Smooth muscle cell (in vitro differentiated cells): ENCODE data around the genes DENND6B, SCO2 and ODF3B.

DNA sequence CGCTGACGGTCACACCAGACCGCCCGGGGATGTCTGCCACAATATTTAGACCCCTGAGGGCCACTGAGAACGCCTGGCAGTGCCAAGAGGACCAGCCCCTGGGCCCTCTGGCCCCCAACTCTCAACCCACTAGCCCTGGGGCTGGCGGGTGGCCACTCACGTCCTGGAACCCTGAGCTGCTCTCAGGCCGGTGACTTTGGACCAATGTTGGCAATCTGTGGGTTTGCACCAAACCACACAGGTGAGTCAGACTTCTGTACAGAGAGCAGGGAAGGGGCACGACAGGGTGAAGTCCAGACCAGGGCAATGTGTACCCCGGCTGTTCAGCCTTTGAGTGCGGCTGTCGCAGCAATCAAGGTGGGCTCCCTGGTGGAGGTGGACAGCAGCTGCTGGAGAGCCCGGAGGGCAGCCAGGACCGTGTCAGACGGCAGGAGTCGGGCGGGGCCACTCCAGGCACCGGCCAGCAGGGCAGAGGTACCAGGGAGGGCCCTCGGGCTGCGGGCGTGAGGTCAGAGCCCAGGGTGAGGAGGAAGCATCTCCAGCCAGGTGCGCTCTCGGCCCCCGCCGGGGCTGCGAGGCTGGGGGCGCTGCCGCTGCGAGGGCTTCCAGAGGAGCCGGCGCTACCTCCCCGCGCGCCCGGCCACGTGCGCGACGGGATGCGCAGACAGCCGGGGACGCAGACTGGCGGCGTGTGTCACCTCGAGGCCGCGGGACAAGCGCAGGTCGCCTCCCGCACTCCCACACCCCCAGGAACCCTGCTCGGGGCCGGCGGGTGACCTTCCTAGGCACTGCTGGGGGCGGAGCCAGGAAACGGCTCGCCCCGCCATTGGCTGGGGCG, 803 bp upstream of the PIM3 start:
- RAMPAGE, long total RNA = no peak

DNA sequence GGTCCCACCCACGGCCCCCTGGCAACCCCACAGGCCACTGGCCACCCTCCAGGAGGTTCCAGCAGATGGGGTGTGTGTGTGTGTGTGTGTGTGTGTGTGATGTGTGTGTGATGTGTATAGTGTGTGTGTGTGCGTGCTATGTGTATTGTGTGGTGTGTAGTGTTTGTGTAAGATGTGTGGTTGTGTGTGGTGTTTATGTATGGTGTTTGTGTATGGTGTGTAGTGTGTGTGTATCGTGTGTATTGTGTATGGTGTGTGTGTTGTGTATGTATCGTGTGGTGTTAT, 12.1 kb downstream of the PIM3 start:
- RAMPAGE, long total RNA = no peak

- RAMPAGE, long total RNA = no peak
Measured at GRCh38 chr22:50194664-50195469, 5.9 kb upstream of the SELENOO start.

GRCh38 chr22:50217898-50219065, 17.5 kb downstream of the SELENOO start:
- RAMPAGE, long total RNA = no peak

DNA sequence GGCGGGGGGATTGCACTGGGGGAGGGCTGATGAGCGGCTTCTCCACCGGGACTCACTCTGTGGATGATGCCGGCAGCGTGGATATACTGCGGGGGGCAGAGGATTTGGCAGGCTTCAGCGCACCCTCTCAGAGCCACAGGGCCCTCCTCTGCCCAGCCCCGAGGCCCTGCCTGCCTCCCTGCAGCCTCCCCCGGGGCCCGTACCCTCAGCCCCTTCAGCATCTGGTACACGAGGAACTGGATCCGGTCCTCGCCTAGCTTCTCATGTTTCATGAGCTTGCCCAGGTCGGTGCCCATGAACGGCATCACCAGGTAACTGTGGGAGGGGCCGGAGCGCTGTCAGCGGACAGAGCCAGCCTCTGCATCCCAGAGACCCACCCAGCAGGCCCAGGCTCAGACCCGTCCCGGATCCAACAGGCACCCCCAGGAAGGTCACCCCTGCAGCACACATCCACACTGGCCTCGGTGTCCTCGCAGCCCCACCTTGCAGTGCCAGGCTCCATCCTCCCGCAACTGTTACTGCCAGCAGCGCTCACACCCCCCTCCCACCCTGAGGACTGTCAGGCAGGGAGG, 4.5 kb downstream of the MAPK12 start:
- RAMPAGE, long total RNA = no peak

DNA sequence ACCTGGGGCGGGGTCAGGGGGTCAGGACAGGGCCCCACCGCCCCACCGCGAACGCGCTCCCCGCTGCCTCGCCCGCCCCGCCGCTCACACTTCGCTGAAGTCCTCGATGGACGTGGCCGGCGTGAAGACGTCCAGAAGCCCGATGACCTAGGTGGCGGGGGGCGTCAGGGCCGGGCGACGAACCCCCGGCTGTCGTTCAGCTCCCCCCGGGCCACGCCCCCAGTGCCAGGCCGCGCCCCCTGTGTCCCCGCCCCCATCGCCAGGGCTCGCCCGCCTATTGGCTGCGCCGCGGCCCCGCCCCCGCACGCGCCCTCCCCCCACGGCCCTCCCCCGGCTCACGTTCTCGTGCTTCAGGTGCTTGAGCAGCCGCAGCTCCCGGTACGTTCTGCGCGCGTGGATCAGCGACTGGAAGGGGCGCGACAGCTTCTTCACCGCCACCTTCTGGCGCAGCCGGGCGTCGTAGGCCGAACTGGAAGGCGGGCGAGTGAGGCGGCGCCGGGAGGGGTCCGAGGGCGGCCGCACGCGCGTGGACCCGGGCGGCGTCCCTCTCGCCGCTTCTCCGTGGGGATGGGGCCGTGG, 2.6 kb downstream of the MAPK11 start:
- RAMPAGE, long total RNA = no peak

DNA sequence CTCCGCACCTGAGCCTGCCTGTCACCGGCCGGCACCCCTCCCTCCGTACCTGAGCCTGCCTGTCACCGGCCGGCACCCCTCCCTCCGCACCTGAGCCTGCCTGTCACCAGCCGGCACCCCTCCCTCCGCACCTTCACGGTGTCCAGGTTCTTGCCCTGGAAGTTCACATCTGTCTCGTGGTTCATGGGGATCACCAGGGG, 15.4 kb upstream of the MAPK11 start:
- RAMPAGE, long total RNA = no peak

- RAMPAGE, long total RNA = no peak
Measured at GRCh38 chr22:50301021-50302067, 6.1 kb downstream of the PLXNB2 start.

- RAMPAGE, long total RNA = no peak
Measured at GRCh38 chr22:50308262-50309166, 1.1 kb upstream of the PLXNB2 start.

GRCh38 chr22:50309167-50309453, 1.7 kb upstream of the PLXNB2 start:
- RAMPAGE, long total RNA = no peak

DNA sequence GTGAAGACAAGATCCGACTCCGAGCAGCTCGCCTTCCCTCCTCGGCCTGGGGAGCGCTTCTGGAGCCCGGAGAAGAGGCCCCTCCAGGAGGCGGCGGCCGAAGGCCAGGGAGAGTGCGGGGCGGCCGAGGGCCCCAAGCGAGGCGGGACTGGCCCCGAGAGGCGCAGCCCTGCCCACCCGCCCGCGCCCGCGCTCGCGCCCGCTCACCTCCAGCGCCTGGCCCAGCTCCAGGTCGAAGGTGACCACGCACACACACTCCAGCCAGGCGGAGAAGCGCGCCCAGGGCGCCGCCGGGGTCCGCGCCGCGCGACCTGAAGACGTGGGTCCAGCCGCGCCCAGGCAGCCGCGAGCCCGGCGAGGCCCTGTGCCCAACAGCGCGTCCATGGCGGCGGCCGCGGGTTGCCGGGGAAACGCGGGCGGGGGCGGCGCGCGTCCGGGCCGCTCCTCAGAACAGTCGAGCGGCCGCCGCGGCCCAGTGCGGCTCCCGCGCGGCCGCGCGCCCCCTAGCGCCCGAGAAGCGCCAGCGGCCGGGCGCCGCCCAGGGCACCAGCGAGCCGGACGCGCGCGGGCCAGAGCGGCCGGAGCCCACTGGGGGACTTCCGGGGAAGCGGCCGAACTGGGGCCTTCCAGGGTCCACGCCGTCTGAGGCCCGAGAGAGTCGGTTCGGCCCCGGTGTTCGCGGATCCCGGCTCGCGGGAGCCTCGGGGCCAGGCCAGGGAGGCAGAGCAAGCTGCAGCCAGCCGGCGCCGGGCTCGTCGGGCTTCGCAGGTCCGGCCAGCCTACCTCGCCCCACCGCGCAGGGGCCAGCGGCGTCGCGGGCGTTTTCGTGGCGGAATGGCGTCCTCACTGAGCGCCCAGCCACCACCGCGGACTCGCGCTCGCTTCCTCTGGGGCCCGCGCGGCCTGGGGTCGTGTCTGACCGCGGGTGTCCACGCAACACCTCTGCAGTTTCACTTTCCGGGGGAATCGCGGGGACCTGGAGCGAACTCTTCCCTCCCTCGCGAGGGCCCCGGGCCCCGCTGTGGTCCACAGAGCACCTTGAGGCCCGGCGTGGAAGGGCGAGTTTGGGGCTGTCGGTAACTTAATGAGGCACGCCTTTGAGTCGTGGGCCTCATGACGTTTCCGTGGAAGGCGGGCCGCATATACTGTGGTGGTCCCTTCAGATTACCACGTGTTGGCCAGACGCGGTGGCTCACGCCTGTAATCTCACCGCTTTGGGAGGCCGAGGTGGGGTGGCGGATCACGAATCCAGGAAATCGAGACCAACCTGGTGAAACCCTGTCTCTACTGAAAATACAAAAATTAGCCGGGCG, at the start of gene DENND6B:
Gene DENND6B, minus strand, starts transcription at position 408 of the 1,313 bp plus-strand sequence.
- RAMPAGE, long total RNA = no peak

GRCh38 chr22:50342229-50342677, 874 bp upstream of the PPP6R2 start:
- RAMPAGE, long total RNA = no peak

GRCh38 chr22:50377178-50377759, 34.1 kb downstream of the PPP6R2 start:
- RAMPAGE, long total RNA = no peak

DNA sequence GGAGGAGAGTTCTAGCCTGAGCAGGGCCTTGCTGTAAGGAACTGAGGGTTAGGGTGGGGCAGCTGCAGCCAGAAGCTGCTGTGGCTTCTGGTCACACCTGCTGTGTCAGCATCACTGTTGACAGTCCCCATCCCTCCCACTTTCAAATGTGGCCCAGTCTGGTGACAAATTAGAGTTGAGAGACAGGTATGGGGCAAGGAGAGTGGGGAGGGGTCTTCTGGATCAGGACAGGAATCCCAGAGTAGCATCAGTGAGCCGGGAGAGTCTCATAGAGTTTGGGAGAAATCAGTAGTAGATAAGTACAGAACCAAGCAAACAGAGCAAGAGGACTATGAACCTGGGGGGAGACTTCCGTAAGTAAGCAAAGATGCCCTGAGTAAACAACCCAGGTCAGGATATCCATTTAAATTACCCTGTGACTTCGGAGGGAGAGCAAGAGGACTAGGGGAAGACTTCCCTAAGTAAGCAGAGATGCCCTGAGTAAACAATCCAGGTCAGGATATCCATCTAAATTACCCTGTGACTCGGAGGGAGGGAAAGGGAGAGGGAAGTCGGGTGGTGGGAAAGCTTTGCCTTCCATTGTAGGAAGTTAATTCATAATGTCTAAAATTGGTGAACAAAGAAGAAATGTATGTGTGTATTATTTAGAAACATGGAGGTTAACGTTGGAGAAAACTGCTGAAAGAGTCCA, 53.8 kb downstream of the PPP6R2 start:
- RAMPAGE, long total RNA = no peak

GRCh38 chr22:50525404-50525913, at the start of gene SCO2:
Gene SCO2, minus strand, starts transcription at chr22:50525598.
- RAMPAGE, long total RNA = start-site peak on the minus strand at chr22:50525546-50525586, 93 and 48 reads in 2 replicates

- RAMPAGE, long total RNA = no peak
Measured at GRCh38 chr22:50532066-50532780, at the start of gene ODF3B. Gene ODF3B, minus strand, starts transcription at chr22:50532498.

GRCh38 chr22:50542043-50543003, 3.4 kb upstream of the KLHDC7B start:
- RAMPAGE, long total RNA = no peak

DNA sequence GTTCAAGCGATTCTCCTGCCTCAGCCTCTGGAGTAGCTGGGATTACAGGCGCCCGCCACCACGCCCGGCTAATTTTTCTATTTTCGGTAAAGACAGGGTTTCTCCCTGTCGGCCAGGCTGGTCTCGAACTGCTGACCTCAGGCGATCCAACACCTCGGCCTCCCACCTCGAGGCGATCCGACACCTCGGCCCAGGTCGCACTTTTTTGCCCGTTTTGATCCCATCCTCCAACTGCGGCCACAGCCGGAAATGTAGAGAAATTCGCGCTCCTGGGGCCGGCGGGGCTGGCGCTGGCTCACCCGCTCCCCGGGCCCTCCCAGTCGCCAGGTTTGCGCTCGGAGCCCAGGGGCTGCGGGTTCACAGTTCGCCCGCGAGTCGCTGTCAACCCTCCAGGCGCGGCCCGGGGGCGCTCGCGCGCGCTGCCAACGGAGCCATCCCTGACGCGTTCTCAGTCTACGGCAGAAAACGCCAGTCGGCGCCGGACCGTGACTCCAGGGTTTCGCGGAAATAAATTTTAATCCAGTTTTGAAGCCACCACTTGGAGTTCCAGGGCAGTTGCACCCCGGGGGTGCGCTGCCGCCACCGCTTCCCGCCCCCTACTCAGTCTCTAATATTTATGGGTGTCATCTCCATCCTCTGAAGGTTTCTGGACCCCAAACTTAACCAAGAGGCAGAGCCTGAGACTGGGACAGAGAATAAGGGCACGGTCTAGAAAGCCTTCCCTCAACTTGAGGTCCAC, 1.6 kb upstream of the KLHDC7B start:
- RAMPAGE, long total RNA = no peak

GRCh38 chr22:50641695-50642373, 13.9 kb upstream of the ARSA start:
- RAMPAGE, long total RNA = no peak

DNA sequence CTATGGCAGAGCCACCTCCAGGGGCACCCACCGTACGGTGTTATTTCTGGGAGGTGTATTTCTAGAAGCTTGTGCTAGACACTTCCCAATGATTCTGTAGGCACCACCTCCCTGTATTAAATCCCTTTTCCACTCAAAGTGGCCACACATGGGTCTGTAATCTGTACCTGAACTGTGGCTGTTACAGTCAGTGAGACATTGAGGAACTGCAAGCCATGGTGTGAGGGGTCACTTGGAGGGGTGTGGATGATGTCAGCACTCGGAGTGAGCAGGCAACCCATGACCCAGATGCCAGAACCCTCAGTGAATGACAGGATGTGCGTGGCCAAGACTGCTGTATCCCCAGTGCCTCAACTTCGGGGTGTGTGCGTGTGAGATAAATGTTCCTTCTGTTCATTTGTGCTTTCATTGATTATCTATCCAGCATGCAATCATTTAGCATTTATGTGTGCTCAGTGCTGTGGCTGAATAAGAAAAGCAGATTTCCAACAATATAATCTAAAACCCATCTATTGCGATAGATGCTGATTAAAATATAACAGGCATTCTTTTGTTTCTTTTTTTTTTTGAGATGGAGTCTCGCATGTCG, 30.0 kb upstream of the ARSA start:
- RAMPAGE, long total RNA = no peak